Vein endothelial cell (primary cell): ENCODE data around the gene CYP4V2.

- CAGE, long polyA plus RNA = no peak
Observed at GRCh38 chr4:186191128-186192131, at the start of gene CYP4V2. Gene CYP4V2, plus strand, starts transcription at chr4:186191567.

GRCh38 chr4:186195924-186196563, 4.7 kb downstream of the CYP4V2 start:
- CAGE, long polyA plus RNA = no peak

DNA sequence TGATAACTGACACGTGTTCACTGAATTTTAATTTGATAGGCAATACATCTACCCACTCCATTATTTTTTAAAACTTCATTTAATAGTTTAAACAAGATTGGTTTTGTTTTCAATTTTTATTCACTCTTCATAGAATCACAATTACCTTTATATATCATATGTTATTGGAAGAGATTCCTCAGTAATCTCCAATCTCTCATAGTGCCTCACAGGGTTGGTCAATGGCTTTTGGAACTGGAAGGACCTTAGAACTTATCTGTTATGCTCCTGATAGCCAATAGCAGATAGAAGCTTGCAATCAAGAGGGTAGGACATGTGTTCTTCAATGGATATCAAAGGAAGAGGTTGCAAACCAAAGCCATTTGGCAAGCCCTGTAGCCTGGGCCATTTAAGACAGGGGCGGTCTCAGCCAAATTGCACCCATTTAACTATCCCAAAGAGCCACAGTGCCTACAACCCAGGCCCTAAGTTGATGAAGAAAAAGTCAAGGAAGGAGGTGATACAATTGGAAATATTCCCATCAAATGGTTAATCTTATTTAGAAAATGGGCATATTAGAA, 14.8 kb upstream of the KLKB1 start:
- CAGE, long polyA plus RNA = no peak

- CAGE, long polyA plus RNA = no peak
Observed at GRCh38 chr4:186215748-186216561, 11.4 kb upstream of the KLKB1 start.

GRCh38 chr4:186265142-186265623, 806 bp upstream of the F11 start:
- CAGE, long polyA plus RNA = no peak

- CAGE, long polyA plus RNA = no peak
Observed at GRCh38 chr4:186350548-186350957, 84.6 kb downstream of the F11 start.

- CAGE, long polyA plus RNA = no peak
Observed at GRCh38 chr4:186651514-186652098, 72.0 kb downstream of the FAT1 start.

DNA sequence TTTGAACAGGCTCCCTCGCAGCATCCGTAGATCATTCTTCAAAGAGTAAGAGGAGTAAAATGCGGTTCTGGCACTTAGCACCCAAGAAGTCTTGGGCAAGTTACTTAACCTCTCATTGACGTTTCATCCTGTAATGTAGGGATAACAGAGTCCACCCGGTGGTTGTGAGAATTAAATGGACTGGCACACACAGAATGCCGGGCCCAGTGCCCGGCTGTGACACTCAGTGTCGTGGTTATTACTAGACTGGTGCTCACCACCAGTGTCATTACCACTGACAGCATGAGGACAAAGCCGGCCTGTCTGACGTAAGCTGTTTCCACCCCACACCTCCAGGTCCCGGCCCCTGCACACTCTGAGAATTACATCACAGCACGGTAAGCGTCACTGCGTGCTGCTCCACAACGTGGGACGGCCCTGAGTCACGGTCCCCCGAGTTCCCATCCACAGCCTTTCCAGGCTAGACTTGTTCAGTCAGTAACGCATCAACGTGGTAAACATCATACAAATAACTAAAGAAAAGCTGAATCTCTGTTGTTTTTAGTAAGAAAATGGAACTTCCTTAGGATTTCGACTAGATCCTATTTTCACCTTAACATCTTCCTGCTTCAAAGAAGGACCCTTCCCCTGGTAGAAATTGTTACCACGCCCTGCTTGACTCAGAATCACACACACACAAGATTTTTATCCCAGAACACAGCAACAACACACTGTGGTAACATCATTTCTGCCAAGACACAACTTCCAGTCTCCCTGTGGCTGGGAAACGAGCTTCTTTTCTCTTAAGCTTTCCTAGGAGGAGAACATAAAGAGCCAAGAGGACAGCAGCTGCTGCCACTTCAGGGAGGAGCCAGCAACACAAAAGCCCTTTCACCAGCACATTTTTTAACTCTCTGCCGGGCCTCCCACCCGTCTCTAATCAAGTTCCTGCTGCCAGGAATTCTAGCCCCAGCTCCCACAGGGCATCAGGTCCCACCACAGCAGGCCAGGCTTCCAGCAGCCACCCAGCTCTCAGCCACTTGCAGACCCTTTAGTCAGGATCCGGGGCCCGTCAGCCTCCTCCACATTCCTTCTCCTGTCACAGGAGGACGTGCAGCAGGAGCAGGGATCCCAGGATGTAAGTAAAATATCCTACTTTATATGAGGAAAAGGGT, 22.7 kb downstream of the FAT1 start:
- CAGE, long polyA plus RNA = no peak

GRCh38 chr4:186758944-186759785, 35.5 kb upstream of the FAT1 start:
- CAGE, long polyA plus RNA = no peak

- CAGE, long polyA plus RNA = no peak
Observed at GRCh38 chr4:186765564-186766671, 42.3 kb upstream of the FAT1 start.

DNA sequence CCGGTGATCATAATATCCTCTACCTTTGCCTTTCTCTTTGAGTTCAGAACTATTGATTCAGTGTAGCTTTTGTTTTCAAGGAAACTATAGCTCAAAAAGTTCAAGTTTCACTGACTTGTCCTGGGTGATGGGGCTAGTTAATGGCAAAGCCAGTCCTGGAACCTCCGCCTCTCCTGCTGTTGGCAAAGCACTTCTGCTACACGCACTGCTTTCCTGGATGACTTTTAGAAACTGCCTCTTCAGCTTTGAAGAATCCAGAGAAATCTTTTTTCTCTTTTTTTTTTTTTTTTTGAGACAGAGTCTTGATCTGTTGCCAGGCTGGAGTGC, 177.4 kb upstream of the FAT1 start:
- CAGE, long polyA plus RNA = no peak

DNA sequence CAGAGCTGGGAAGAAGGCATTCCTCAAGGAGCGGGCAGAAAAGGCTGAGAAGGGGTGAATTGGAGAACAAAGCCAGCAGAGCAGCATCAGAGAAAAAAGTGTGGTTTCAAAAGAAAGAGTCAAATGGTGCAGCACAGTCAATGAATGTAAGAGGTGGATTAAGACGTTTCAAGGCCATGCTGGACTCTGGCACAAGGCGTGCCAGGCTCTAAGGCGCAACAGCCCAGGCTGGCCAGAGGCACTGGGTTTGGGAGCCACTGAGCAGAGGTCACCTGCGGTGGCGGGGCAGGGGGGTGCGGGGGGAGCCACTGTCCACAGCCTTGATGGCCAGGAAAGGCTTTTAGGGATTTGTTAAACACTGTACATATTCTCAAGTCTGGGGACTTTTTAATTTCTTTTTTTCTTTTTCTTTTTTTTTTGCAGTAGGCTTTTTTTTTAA, 222.5 kb upstream of the FAT1 start:
- CAGE, long polyA plus RNA = no peak

DNA sequence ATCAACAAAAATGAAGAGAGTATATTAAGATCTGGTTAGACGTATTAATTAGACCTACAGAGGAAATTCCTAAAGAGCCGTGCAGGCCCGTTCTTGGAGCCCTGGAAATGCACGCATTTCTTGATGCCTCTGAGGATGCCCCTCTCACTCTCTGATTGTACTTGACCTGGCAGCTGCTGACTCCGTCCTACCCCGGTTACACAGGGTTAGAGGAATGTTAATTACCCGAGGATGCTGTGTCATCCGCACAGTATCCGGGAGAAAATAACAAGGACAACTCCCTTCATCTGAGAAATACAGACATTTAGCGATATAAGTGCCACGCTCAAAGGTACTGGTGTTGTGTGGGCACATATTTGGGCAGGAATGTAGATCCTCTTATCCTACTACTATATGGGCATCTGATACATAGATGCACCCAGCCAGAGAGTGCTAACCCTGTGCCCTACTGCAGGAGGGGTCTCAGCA, 404.6 kb upstream of the FAT1 start:
- CAGE, long polyA plus RNA = no peak

- CAGE, long polyA plus RNA = no peak
Observed at GRCh38 chr4:188032052-188032763, 36.6 kb downstream of the ZFP42 start.

DNA sequence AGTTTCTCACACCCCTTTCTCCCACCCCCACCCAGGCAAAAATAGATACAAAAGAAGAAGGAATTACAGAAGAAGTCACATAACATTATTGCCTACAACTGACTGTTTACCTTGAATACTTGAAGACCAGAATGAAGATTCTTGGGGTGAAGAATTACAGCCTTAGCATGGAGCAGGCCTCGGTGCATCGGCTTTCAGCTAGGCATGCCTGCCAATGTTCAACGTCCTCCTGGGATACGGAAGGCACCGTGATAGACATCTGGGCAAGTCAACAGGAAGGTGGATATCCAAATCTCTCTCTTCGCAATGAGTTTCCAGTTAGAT, 316.0 kb downstream of the TRIML1 start:
- CAGE, long polyA plus RNA = no peak

- CAGE, long polyA plus RNA = no peak
Observed at GRCh38 chr4:189363955-189364507, 576.6 kb upstream of the FRG1 start.

DNA sequence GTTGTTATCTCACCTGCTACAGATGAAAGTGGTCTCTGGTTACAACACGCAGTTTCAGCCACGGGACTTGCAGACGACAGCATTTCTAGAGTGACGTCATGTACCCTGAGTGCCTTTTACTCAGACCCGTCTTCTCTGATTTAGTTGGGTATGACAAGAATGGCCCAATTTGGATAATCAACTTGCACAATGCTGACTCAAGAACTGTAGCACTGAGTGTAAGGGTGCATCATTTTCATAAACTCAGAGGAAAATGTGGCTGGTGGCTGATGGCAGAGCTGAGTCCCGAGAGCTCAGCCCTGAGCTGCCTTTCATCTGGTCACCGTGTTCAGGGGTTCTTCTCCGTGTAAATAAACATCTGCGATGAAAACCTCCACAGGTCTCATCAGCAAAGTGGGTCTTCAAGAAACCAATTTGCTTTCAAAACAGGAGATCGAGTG, 281.3 kb upstream of the FRG1 start:
- CAGE, long polyA plus RNA = no peak

- CAGE, long polyA plus RNA = no peak
Observed at GRCh38 chr4:189915312-189915654, 25.4 kb upstream of the FRG1 start.